Mesothelial cell of epicardium (in vitro differentiated cells): ENCODE results near the genes TMEM151B and ENPP4.

DNA sequence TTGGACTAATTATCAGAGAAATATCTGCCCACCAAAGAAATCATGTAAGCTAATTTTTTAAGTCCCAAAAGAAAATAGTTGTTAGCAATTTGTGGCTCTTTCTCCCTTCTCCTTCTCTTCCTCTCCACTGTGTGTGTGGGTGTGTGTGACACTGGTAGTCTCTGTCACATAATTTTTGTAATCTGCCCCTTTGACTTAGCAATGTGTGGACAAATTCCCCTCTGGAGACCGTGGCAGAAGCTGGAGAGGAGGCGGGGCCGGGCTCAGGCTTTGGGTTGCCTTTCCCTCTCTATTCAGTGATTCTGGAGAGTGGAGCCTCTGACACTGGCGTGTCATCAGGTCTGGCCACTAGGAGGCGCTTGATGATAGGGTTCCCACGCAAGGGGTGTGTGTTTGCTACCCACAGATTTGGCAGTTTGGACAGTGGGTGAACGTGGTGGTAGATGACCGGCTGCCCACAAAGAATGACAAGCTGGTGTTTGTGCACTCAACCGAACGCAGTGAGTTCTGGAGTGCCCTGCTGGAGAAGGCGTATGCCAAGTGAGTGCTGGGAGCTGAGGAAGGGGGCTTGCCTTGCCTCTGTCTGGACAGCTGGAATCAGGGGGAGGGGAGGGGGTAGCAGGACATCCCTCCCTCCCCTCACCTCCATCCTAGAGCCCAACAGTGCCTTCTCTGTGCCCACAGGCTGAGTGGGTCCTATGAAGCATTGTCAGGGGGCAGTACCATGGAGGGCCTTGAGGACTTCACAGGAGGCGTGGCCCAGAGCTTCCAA is 14.1 kb downstream of the CAPN11 start:
- PRO-cap, result no peak

DNA sequence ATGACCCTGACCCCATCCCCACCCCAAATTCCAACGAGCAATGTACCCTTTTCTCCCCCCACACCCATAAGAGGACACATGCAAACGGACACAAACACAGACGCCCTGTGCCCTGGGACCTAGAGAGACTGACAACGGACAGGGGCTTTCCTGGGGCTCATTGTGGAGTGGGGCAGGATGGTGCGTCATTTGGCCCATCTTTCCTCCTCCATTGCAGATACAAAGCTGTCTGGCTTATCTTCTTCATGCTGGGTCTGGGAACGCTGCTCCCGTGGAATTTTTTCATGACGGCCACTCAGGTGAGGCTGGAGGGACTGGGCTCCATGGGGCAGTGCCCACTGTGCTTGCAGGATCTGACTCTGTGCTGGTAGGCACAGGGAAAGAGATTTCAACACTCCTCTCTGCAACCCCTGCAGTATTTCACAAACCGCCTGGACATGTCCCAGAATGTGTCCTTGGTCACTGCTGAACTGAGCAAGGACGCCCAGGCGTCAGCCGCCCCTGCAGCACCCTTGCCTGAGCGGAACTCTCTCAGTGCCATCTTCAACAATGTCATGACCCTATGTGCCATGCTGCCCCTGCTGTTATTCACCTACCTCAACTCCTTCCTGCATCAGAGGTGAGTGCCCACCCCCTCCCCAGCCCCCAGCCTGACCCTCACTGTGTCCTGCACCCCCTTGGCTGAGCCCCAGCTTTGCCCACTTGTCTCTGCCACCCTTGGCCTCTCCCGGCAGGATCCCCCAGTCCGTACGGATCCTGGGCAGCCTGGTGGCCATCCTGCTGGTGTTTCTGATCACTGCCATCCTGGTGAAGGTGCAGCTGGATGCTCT is 6.0 kb downstream of the SLC29A1 start:
- PRO-cap, result no peak

DNA sequence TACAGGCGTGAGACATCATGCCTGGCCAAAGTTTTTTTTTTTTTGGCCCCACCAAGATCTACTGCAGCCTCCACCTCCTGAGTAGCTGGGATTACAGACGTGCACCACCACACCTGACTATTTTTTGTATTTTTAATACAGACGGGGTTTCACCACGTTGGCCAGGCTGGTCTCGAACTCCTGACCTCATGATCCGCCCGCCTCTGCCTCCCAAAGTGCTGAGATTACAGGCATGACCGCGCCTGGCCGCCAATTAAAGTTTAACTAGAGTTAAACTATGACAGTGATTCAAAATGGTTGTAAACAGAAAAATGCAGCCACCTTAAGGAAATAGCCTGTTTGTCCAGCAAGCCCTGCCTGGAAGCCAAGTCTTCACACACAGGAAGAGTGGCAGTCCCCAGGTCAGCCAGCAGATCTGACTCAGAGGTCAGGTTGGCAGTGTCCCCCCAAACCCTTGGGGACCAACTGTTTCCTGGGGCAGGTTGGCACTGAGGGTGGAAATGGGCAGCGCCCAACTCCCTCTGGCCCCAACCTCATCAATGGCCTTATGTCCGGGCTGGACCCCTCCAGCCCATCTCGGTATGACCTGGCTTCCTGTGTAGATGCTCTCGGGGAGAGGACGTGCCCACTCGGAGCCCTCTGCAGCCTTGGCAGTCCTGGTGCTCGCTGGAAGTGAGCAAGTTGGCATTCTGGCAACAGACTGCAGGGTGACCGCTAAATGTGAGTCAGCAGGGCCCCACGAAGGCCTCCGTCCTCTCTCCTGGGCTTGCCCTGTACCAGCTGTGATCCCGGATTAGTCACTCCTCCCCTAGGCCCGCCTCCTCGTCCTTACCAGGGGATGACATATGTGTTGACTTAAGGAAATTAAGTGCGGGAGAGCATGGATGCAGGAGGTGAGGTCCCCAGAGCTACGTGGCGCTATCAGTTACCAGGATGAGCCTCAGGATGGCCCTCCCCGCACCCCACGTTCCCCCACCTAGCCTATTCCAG is 9.7 kb upstream of the HSP90AB1 start:
- PRO-cap, result unidirectional peak, plus-strand start at position 862 of the sequence

- PRO-cap, result no peak
Observed at GRCh38 chr6:44269823-44270907, at the start of gene TMEM151B. TSS of gene TMEM151B (plus strand) at chr6:44270450.

- PRO-cap, result no peak
Observed at GRCh38 chr6:44272880-44273335, 2.7 kb downstream of the TMEM151B start.

- PRO-cap, result no peak
Observed at GRCh38 chr6:44651064-44651365, 263.5 kb downstream of the CDC5L start.

DNA sequence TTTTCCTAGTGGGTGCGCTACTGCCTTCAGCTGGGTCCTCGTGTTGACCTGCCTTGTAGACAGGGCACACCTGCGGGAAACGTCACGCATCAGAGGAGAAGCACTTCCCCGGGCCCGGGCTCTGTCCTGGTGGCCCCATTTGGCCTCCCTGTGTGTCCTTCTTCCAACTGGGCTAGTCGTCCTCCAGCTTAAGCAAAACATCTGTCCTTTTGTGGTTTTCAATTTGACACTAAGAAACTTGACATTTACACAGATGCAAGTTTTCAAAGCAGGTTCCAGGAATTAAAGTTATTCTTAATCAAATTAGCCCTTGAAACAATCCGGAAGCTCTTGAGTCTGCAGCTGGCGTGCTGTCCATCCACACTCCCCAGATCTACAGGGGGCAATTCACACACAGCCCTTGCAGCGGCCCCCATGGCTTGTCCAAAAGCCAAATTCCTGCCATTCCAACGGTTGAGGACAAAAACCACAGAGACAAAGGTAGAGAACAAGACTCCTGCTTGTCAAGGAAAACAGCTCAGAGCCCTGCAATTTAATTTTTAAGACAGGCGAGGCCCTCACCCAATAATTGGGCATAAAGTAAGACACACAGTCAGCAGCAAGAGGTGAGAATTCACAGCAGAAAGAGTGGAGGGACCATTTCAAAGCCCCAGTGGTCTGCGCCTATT is 275.2 kb downstream of the CDC5L start:
- PRO-cap, result no peak

DNA sequence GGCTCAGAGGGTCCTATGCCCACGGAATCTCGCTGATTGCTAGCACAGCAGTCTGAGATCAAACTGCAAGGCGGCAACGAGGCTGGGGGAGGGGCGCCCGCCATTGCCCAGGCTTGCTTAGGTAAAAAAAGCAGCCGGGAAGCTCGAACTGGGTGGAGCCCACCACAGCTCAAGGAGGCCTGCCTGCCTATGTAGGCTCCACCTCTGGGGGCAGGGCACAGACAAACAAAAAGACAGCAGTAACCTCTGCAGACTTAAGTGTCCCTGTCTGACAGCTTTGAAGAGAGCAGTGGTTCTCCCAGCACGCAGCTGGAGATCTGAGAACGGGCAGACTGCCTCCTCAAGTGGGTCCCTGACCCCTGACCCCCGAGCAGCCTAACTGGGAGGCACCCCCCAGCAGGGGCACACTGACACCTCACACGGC is 457.1 kb upstream of the RUNX2 start:
- PRO-cap, result no peak

GRCh38 chr6:45426338-45426556 is 48.5 kb upstream of the SUPT3H start:
- PRO-cap, result no peak

- PRO-cap, result no peak
Observed at GRCh38 chr6:45437200-45437644, 59.5 kb upstream of the SUPT3H start.

DNA sequence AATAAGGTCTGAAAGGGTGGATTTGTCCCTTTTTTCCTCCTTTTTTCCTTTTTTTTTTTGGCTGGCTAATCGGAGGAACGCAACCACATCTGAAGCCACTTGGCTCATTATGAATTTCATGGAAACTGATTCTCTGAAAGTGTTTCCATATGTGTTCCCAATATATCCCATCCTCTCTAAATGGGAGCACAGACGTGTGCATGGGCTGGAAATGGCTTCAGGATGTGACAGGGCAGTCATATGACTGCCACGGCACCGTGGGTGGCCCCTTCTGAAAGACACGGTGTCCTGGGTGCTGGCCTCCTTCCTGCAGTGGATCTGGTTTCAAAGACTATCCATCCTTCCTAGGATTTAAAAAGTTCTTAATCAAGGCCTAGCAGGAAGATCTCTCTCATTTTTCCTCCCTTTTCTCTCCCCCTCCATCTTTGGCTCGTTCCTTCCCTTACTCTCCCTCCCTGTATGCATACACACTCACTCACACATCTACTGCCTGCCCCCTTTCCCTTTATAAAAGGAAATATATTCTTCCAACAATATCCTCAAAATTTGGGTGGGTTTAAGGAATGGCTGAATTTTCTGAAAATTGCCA is 161.0 kb upstream of the SUPT3H start:
- PRO-cap, result no peak

DNA sequence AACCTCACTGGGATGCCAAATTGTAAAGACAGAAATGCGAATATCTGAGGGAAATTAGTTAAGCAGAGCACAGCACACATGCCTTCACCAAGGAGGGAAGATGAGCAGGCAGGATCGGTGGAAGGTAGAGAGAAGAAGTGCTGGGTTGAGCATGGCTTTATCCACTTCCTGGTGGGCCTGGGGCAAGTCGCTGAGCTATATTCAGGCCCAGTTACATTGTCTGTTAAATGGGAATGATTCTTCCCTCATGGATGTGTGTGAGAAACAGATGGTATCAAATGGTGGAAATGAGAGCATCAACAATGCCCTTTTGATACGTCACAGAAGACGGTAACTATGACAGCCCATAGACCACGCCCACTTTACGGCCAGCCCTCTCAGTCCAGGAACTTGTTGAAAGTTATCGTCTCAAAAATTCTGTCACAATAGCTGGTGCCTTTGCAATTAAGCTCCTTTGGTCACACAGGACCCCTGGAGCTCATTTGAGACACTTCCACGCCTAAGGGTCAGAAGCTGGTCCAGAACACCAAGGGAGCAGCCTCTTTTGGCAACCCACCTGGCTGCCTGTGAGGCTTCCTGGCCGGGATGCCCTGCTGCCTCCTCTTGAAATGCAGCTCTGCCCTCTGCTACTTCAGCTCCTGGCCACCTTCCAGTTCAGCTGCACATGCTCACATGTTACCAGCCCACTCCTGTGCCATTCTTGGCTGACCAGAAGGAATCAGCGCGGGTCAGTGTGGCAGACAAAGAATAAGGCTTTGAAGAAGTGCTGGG is 199.0 kb upstream of the SUPT3H start:
- PRO-cap, result no peak

GRCh38 chr6:45586161-45587190 is 208.7 kb upstream of the SUPT3H start:
- PRO-cap, result no peak

- PRO-cap, result no peak
Observed at GRCh38 chr6:45986856-45987378, 28.7 kb downstream of the CLIC5 start.

DNA sequence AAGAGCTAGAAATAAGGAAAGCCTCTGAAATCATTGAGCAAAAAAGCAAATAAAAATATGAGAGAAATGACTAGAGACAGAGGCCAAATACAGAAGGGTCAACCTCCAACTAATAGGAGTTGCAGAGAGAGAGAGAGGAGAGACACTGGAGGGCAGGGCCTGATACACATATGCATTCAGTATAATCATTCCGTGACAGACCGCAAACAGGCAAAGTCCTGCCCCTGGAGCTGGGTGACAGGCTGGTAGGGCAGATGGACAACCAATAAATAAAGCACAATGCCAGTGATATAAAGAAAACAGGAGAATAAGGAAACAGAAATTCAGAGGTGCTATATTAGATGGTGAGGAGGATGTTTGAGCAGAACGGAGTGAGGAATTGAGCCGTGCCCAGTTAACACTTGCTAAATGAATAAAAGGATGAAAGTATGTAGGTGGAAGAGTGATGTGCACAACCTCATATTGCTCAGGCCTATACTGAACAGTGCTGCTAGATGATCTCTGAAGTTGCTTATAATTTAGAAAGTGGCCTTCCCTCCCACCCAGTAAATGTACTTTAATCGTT is 37.5 kb upstream of the CLIC5 start:
- PRO-cap, result no peak

DNA sequence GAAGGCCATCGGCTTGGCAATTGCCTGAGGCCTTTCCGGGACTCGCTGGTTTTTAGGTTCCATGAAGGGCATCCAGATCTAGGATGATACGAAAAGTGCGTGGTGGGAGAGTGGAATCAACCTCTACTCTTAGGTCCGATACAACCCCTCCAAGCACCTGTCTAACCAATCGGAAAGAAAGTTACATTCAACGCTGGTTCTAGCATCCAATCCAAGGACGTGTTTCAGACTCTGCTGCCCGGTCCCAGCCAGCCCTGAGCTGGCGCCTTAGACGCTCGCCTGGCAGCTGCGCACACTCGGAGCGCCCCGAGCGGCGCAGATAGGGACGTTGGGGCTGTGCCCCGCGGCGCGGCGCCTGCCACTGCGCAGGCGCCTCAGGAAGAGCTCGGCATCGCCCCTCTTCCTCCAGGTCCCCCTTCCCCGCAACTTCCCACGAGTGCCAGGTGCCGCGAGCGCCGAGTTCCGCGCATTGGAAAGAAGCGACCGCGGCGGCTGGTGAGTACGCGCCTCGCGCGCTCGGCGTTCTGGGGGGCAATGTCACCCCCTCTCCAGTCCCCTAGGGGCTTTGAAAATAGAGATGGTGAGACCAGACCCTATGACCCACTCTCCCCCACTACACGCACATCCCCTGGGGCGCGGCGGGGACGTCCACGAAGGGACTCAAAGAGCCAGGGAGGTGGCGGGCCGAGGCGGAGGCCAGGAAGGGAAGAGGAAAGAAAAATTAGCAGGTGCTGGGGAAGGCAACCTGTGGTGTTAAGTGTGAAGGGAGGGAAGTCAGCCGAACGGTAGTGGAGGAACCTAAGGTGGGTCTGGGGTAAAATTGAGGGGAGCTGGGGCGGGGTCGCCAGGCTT is at the start of gene ENPP4:
ENPP4 (plus strand) TSS at position 295 of the 852 bp plus-strand sequence.
- PRO-cap, result unidirectional peak, plus-strand start at position 299 of the sequence

GRCh38 chr6:46130711-46131070 is 902 bp downstream of the ENPP4 start:
- PRO-cap, result no peak

DNA sequence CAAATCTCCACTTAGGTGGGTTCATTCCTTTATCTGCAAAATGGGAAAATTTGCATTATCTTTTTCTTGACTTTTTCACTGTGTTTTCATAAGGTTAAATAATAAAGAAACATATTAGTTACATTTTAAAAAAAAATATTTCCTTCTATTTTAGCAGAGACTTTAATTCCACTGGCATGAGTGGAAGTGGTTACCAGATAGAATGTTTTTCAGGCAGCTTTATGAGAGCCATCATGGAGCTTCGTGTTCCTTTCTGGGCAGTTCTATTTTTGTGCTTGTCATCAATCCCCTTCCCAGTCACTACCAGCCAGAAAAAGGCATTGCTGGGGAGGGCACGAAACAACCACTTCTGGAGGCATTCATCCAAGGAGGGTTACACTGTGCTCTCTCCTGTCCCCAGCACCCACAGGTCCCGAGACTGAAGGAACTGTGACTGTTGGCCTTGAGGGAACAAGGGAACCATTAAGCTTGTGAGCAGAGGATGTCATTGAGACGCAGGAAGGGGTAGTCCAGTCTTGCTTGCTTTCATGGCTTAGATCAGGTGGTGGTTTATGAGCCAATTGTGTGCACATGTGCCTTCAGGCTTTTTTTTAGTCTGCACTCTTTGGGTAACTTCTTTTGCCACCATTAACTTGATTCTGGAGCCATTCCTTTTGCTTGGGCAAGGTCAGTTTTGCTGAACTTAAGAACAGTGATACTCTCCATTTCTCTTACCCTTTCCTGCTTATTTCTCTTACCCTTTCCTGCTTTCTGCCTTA is 20.1 kb upstream of the ENPP5 start:
- PRO-cap, result no peak

DNA sequence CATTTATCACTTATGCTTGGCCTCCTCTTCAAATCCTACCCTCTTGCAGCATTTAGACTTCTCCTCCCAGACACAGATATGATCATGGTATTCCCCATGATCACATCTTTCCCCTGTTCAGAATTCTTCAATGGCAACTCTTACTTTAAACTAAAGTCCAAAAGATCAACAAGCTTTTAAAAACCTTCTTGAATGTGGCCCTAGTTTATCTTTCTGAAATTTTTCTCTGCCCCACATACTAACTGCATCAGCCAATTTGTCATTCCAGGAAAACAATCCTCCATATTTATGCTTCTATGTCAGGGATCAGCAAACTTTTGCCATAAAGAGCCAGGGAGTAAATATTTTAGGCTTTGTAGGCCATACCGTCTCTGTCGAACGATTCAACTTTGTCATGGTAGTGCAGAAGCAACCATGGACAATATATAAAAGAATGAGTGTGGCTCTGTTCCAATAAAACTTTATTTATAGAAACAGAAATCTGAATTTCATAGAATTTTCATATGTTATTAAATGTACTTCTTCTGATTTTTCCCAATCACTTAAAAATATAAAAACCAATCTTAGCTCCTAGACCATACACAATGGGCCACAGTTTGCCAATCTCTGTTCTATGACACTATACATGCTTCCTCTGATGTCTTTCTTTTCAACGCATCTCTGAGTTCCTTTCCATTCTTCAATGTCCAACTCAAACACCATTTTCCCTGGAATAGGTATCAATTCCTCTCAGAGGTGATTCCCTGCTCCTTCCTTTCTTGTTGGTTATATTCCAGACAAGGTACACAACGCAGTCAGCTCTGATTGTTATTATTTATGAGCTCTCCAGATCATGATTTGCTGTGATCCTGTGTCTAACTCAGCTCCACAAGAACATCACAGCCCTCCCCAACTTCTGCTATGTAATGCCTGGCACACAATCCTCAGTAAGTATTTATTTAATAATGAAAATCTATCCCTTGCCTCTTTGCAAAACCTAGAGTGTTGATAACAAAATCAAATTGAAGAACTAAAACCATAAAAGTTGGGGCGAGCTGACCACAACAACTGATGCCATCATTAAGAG is 115.6 kb downstream of the RCAN2 start:
- PRO-cap, result no peak

GRCh38 chr6:46411584-46412099 is 79.6 kb downstream of the RCAN2 start:
- PRO-cap, result no peak